Zone of skin (tissue), 1 donor: ENCODE results near the genes SPATA31A6, FOXD4L4 and PIP5K1B.

- RRBS: no CpG with 5 or more reads among the region's 3 CpGs
These were observed 102.3 kb downstream of the FOXD4L6 start for GRCh38 chr9:41026104-41026605.

GRCh38 chr9:41234761-41235582, 45.9 kb upstream of the ZNG1F start:
- RRBS: no CpG with 5 or more reads among the region's 44 CpGs

DNA sequence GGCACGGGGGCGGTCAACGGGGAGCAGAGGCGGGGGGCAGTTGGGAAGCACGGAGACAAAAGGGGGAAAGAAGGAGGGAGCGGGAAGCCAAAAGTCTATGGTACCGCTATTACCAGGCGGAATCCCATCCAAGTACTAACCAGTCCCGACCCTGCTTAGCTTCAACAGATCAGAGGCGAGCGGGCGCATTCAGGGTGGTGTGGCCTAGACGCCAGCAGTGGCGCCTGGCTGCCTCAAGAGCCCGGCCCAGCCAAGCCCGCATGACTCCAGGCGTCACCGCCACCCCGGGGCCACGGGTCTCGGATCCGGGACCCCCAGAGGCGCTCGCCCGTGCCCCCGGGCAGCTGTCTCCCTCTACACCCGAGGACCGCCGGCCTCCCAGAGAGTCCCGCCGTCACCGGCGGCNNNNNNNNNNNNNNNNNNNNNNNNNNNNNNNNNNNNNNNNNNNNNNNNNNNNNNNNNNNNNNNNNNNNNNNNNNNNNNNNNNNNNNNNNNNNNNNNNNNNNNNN, 48.3 kb upstream of the ZNG1F start:
- RRBS: no CpG with 5 or more reads among the region's 33 CpGs

GRCh38 chr9:42183456-42183928, at the start of gene SPATA31A6:
SPATA31A6 (plus strand) TSS chr9:42183659.
- RRBS: no CpG with 5 or more reads among the region's 7 CpGs

DNA sequence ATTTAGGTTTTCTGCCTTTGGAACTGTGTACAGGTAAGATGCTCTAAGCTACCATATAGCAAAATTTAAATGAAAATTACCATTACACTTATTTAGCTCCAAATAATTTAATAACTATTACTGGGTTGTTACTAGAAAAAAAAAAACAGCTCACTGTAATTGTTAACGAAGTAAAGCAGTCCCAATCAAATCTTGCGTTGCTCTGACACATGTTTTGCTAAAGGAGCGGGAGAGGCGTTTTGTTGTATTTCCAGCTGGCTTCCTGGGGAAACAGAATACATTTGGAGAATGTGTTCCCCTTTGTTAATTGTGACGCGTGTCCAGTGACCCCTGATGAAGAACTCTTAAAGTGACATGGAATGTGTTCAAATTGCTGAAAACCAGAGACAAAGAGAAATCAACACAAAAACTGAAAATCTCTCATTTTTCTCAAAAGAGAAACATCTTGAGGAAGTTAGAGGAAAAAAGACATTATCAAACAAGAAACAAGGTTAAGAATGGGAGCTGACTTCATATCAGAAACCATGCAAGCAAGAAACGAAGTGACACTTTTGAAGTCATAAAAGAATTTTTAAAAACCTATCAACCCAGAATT, 1690.6 kb downstream of the SPATA31A7 start:
- RRBS: no CpG with 5 or more reads among the region's 7 CpGs

- RRBS: no CpG with 5 or more reads among the region's 2 CpGs
These were observed 1759.3 kb downstream of the SPATA31A7 start for GRCh38 chr9:62949100-62949554.

GRCh38 chr9:64368957-64369509, 916.0 kb downstream of the FOXD4L5 start:
- RRBS: no CpG with 5 or more reads among the region's 51 CpGs

DNA sequence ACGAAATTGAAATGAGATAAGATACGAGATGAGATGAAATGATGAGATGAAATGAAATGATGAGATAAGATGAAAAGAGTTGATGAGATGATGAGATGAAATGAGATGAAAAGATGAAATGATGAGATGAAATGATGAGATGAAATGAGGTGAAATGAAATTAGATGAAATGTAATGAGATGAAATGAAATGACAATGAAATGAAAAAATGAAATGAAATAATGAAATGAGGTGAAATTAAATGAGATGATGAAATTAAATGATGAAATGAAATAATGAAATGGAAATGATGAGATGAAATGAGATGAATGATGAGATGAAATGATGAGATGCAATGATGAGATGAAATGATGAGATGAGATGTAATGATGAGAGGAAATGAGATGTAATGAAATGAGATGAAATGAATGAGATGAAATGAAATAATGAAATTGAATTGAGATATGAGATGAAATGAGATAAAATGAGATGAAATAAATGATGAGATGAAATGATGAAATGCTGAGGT, 560.7 kb downstream of the FOXD4L5 start:
- RRBS: no CpG with 5 or more reads among the region's 2 CpGs

DNA sequence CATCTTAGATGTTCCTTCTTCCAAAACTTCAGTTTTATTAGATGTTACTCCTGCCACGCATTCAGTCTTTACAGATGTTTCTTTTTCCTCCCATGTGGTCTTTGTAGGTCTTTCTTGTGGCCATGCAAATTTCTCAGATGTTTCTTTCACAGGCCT, 415.0 kb downstream of the FOXD4L5 start:
- RRBS: no CpG with 5 or more reads among the region's 1 CpG

DNA sequence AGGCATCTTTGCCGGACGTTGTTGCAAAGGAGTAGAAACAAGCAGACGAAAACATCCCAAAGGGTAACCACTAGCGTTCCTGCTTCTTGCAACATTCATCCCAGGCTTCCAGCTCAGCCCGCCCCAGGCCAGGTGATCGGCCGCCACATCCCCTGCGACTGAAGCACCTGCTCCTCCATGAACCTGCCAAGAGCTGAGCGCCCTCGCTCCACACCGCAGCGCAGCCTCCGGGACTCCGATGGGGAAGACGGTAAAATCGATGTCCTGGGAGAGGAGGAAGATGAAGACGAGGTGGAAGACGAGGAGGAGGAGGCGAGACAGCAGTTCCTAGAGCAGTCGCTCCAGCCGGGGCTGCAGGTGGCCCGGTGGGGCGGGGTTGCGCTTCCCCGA, at the start of gene FOXD4L4:
FOXD4L4 (plus strand) TSS at position 178 of the 390 bp plus-strand sequence.
- RRBS: no CpG with 5 or more reads among the region's 25 CpGs

- RRBS: no CpG with 5 or more reads among the region's 8 CpGs
These were observed 90.4 kb downstream of the PGM5 start for GRCh38 chr9:68446639-68447330.

DNA sequence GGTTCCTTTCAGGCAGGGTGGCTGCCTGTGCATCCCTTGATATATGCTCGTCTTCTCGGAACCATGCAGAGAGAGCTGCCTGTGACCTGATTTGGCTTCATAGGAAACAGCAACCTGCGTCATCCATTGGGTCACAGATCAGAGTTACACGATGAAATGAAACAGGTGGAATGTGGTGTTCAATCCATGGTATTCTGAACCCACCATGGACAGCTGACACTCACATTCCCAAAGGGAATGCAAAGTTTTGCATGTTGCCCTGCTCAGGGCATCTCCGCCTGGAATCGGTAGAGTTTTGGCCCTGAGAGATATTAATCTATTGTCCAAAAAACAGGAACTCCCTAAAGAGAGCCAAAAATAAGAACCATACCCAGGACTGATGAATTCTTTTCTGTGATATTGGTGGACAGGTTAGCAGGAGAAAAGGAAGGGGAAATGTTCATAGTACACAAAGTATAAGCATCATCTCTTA, 85.6 kb downstream of the TMEM252 start:
- RRBS: no CpG with 5 or more reads among the region's 6 CpGs

DNA sequence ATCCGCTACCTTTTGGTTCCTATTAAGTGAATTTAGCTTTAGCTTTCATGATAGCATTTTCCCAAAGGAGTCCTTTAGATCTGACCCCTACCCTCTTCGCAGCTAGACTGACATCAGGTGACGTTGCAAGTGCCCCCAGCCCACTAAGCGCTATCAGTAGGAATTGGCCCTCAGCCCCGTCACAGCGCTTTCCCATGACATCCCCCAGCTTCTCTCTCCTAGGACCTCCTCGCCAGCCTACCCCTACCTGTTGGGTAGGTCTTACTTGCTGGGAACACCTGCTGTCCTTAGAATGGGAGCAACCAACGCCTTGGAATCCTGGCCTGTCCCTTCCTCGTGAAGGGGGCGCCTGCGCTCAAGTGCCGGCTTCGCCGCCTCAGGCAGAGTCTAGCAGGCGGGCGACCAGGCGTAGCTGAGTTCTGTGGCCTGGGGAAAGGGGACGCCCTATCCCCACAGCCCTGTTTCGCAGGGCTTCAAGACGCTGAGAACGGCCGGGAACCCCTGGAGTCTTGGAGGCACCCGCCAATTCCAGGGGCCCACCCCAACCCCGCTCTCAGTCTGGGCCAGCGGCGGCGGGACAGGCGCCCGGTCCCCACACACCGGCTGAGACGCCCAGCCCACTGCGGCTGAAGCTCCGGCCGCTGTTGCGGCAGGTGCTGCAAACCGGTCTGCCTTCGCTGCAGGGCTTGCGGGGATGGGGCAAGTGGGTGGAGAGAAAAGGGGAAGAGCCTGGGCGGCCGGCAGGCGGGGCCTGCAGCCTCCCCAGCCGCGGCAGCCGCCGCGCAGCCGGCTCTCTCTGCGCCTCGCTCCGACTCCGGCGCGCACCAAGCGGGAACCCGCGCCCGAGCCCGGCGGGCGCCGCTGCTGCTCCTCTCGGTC, at the start of gene PIP5K1B:
PIP5K1B (plus strand) TSS at position 793 of the 879 bp plus-strand sequence.
- RRBS: 2% methylated on average over 28 of the region's 62 CpGs

DNA sequence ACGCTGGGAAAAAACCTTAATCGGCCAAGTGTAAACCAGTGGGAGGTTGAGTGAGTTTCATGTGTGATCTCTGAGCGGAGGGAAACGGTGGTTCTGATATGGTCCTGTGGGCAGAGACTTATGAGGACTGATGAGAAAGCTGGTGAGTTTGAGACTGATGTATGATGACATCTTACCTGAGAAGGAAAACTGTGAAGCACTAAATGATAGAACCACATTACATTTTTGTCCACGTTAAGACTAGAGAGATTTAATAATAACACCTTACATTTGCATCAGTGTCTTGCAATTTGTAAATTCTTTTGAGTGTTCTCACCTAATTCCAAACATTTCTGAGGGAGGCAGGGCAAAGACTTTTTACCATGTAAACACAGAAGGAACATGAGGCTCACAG, 2.0 kb downstream of the PIP5K1B start:
- RRBS: no CpG with 5 or more reads among the region's 5 CpGs

GRCh38 chr9:68738352-68738648, 33.3 kb downstream of the PIP5K1B start:
- RRBS: no CpG with 5 or more reads among the region's 2 CpGs

GRCh38 chr9:68947033-68947561, 66.8 kb downstream of the PRKACG start:
- RRBS: no CpG with 5 or more reads among the region's 5 CpGs

DNA sequence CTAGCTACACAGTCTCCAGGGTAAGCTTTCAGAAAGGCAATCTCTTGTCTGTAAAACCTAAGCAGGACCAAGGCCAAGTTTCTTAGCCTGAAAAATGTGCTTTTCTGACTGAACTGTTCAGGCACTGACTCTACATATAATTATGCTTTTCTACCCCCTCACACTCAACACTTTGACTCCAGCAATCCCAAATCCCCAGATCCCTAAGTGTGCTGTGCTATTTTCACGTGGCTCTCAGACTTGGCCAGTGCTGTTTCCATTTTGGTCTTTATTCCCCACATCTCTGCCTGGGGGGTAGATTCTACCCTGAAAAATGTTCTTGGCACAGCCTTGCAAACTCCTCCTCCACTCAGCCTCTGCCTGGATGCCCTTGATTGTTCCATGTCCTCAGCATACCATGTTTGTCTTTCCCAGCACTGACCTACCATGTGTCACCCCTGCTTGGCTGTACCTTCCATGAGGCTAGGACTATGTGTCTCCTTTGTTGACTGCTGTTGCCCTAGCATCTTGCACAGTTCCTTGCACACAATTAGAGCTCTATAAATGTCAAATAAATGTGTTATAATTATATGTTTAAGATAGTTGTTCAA, 43.0 kb downstream of the FXN start:
- RRBS: no CpG with 5 or more reads among the region's 1 CpG

DNA sequence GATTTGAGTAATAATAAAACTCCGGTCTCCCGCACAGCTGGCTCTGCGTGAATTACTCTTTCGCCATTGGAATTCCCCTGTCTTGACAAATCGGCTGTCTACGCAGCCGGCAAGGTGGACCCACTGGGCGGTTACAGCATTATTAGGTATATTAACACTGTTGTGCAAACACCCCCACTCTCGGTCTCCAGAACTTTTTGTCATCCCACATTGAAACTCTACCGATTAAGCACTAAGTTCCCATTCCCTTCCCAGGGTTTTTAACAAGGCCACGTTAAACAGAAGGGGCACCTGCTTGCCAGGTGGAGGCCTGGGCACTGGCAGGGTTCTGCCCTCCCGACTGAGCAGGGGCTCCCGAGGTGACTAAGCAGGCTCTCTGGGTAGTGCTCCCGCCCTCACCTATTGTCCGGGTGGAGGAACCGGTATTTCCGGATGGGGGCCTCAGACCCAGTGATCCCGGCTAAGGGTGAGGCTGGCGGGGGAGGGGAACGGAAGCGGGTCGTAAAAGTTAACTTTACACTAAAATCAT, 53.6 kb upstream of the TJP2 start:
- RRBS: 19% methylated on average over 3 of the region's 22 CpGs

- RRBS: no CpG with 5 or more reads among the region's 8 CpGs
These were observed 12.5 kb downstream of the TJP2 start for GRCh38 chr9:69186310-69187256.

- RRBS: no CpG with 5 or more reads among the region's 5 CpGs
These were observed 51.9 kb upstream of the ENTREP1 start for GRCh38 chr9:69273113-69273597.